Fibroblast of villous mesenchyme (primary cell): ENCODE data around the gene DLST.

DNA sequence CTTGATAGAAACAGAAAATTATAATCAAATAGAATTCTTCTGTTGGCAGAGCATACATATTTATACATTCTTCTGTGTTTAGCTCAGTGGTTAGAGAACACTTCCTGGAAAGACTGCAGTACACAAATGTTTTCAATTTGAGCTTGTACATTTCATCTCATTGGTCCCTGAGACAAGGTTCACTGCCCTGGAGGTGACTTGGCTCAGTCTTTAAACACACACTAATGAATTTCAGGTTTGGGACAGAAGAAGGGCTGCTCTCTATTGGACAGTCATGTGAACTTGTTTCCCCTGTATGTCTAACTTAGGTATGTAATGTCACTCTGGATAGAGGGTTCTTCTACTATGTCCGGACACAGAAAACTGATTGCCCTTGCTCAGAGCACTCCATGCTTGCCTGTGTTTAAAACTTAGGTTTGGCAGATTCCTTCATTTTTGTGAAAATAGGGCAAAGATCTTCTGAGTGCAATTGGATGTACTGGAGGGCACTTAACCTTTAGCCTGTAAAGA, 22.9 kb downstream of the PROX2 start:
- CAGE, long polyA plus RNA = no peak

DNA sequence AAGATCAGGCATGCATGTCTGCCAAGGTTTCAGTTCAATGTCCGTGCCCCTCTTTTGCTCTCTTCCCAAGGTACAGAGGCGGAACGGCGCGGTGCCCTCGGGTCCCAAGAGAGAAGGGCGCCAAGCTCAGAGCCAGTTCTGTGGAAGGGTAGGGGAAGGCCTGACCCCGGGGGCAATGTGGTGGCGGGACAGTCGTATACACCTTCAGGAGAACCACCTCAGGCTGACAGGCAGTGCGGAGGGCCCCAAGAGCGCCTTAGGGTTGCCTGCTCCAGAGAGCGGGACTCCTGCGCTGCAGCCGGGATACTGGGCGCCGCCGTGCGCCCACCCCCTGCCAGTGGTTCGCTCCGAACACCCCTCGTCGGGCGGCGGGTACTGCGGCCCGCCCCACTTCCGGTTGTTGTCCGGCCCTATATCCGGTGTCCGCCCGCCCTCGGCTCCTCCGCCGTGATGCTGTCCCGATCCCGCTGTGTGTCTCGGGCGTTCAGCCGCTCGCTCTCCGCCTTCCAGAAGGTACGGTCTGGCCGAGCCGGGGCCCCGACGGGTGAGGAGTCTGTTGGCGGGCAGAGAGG, at the start of gene DLST:
DLST (plus strand) TSS at position 413 of the 572 bp plus-strand sequence.
- CAGE, long polyA plus RNA = start-site peak on the plus strand centred at position 428 of the sequence, 36 bp wide, 531 and 720 reads in 2 replicates

DNA sequence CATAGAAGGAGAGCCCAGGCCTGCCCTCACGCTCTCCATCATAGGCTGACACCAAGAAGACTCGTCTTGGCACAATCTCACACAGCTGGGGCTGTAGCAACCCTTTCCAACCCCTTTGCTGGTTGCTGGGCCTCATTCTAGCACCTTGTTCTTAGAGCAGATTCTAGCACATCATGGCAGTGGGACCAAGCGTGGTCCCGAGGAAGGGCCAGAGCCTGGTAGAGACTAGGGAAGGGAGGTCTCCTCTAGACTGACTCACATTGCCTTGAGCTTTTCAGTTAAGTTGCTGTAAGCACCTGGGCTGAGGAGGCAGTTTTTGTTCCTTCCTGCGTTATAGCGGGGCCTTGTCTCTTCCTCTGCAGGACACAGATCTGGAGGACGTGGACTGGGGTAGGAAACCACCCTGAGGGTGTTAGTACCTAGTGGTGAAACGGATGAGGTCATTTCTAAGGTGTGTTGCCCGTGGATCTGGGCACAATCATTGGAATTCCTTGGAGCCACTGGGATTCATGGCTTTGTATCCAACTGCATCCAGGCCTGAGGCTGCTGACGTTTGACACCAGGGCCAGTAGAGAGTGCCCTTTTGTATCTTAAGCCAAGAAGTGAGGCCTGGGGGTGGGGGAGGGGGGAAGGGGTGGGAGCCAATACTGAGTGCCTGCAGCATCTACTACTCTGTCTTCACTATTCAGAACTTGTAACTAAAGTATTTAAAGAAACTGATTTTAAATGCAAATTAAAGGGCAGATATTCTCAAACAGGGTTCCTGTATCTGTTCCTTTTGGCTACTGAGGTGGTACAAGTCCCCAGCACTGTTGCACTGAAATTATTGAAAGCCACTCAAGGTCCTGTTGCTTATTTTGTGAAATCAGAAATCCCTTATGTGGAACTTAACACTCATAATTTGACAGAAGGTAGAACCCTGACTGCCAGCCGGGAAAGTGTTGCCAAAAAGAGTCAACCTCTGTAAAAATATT, 19.8 kb downstream of the RPS6KL1 start:
- CAGE, long polyA plus RNA = no peak

DNA sequence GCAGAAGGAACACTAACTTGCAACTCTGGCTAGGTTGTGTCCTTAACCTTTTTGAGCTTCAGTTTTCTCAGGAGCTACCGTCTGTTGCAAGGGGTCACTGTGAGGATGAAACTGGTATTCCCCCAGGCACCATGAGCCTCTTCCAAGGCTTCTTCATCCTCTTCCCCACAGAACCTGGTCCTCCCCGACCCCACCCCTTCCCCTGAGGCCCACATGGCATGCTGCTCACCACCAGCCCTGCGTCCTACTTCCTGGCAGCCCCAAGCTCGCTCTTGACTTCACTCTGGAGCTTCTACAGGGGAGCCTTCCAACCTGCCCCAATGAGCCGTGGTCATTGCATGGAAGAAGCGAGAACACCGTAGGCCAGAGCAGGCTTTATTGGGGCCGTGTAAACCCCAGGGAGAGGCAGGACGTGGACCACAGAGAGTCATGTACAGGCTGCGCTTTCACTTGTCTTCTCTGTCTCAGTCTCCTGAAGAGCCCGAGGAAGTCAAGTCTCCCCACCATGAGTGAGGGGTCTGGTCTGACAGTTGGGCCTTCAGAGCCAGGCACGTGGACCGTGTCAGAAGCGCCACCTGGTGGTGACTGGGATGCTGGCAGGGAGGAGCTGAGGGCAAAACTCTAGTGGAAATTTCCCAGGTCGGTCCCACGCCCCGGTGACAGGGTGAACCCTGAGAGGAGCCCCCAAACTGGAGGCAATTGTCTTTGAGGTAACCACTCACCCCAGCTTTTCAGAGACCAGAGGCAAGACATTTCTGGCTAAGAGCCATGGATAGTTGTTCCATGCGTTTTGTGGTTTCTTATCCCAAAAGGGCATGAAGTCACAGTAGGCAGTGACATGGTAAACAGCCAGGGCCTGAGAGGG, 17.5 kb downstream of the RPS6KL1 start:
- CAGE, long polyA plus RNA = no peak

DNA sequence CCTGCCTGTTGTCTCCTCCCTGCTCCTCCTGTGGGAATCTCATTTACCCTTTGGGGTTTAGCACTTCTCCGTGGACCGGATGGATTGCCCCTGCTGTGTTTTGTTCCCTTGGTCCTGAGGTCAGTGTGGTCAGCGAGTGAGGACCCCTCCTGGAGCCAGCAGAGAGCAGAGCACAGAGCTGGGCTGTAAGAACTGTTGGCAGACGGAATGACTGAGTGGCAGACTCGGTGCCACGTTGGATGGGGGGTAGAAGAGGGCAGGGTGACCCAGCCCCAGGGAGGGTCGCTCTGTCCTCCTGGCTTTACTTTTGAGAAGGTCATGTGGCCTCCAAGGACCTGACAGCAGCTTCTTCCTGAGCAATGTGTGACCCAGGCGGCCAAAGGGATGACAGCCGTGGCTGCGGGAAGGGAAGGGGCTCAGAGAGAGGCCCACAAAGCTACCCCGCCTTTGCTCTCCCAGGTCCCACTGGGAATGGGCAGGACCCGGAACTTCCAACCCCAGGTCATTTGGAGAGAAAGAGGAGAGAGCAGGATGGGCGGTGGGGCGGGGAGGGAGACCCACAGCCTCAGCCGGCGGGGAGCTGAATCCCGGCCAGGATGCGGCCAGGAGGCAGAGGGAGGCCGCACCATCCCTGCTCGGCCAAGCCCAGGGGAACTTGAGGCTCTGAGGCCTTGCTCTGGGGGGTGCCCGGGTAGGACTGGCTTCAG, 613 bp downstream of the RPS6KL1 start:
- CAGE, long polyA plus RNA = no peak

GRCh38 chr14:74964046-74964331, 8.6 kb upstream of the PGF start:
- CAGE, long polyA plus RNA = no peak

DNA sequence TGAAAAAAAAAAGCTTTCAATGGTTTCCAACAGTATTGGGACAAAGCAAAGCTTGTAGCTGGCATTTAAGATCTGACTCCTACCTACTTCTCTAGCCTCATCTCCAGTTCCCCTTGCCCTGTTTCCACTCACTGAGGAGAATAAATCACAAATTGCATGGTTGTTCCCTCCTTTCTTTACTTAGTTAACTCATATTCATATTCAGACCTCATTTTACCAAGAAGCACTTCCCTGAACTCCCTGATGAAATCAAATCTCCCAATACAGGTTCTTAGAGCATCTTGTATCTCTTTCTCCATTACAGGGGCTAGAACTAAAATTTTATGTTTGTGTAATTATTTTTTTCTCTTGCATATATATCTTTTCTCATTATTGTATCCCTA, 14.2 kb downstream of the MLH3 start:
- CAGE, long polyA plus RNA = no peak

DNA sequence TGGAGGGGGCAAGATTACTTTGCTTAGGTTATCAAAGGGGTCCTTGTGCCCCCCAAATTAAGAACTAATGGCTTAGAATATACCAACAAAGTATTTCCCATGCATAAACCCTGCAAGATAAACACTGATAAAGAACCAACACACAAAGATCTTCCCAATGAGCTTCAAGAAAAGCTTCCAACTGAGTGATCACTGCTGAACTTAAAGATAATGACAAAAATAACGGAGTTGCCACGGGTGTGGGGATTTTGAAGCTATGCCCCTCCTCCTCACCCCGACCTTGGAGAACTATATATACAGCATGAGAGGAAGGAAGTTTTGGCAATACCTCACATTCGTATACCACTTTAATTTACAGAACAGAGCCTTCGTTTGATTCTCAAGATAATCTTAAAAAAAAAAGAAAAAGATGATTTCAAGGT, 824 bp downstream of the NEK9 start:
- CAGE, long polyA plus RNA = no peak

DNA sequence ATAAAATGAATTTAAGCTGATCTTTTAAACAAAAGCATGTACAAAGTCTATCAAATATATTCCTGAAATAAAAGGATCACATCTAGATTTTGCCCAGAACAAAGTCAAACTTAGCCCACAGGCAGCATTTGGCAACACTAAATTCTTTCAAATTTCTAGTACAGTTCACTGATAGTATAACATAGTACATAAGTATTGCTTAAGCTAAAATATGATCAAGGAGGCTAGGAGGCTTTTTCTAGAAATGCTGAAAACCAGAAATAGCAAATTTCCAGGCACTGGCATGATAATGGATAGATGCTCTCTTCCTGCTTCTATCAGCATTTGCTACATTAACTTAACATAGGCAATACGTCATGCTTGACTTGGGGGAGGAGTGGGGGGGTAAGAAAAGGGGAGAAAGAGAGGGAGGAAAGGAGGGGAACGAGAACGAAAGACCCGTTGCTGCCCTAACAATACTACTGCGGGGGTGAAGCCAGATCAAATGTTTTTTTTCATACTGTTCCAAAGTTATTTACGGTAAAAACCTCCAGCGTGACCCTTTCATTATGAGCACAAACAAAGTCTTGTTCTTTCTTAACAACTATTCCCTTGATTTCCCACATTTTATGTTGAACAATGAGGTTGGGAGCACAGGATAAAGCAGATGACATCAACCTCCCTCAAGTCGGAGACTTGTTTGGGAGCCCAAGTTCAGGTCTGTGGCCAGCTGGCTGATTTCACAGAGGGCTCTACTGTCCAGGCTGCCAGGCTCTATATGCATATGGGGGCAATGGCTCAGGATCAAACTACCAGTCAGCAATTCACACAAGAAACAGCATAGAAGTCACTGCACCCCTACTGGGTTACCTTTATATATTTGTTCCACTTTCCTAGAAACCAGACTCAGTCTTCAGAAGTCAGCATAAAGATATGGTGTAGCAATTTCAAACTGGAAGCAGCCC, 10.5 kb downstream of the TMED10 start:
- CAGE, long polyA plus RNA = no peak

DNA sequence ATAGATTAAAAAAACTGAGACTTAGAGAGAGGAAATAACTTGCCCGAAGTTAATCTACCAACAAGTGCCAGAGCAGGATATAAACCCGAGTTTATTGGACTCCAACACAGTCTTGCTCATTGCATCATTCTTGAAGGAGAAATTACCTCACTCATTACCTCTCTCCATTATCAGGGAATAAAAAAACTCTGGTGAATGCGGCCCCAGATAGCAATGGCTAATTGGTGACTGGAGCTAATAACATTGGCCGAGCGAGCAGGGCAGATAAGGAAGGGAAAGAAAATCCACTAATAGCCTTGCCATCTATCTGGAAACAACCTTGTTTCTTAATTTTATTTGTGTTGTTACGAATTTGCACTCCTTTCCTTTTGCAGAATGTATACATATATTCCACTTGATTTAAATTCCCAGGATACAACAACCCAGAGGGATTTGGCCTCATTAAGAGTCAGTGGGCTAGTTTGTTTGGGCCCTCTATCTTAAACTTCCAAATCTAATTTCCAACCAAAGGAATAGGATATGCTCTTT, 24.8 kb upstream of the TMED10 start:
- CAGE, long polyA plus RNA = no peak

- CAGE, long polyA plus RNA = no peak
Observed at GRCh38 chr14:75340969-75341439, 62.4 kb downstream of the FOS start.

GRCh38 chr14:75380774-75381228, 47.0 kb upstream of the JDP2 start:
- CAGE, long polyA plus RNA = no peak

DNA sequence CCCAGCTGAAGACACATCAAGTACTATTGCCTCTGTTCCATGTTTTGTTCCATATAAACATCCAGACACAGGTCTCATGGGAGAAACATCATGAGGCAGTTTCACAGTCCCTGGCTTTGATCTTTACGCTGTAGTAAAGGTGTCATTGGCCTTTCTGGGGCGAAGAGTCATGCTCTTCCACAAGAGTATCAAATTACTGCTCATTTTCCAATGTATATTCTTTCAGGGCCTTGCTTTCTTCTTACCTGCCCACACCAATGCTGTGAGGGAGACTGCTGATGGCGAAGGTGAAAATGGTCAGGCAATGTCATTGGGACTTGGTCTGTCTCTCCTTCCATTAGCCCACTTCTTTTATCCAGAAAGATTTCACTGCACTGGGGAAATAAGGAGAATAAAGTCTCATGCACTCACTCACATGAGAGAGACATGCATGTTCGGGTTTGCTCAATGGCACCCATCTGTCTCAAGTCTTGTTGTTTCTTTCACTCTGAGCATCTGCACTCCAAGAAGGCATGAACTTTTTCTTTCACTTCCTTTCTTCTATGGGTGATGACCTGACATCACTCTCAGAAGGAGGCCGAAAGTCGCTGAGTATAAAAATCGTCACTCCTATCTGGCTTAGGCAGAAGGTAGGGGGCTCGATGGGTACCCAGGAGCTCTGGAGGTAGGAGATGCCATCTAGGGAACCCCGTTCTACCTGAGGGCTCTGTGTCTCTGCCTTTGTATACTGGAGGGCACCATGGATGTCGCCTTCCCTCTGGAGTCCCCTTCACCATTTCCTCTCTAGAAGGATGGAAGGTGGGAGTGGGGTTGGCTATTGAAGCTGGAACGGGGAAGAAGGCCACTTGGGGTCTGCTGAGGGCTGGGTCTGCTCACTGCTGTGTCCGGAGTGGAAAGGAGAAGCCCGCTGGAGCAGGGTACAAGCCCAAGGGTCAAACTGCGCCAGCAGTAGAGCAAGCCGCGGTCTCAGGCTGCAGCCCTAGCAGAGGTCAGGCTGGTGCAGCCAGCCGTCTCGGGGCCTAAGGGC, 1.2 kb upstream of the JDP2 start:
- CAGE, long polyA plus RNA = no peak

DNA sequence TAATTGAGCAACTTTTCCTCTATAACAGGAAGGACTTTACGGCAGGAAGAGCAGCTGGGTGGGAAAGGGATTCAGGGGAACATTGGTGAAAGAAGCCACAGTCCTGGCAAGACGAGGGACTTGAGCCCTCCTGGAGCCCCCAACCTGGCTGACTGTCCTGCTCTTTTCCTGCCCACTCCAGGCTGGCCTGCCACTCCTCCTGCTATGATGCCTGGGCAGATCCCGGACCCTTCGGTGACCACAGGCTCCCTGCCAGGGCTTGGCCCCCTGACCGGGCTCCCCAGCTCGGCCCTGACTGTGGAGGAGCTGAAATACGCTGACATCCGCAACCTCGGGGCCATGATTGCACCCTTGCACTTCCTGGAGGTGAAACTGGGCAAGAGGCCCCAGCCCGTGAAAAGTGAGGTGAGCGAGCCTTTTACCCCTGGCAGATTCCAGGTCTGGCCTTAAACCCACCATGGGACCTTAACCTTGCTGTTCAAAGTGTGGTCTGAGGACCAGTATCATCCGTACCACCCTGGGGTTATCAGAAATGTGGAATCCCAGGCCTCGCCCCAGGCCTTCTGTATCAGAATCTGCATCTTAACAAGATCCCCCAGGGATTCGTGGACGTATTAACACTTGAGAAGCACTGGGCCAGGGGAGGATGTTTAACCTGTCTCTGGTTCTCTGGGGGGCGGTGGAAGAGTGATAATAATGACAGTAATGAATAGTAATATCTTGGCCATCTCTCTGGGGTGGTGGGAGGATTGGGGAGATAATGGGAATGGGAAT, 10.1 kb downstream of the JDP2 start:
- CAGE, long polyA plus RNA = no peak

DNA sequence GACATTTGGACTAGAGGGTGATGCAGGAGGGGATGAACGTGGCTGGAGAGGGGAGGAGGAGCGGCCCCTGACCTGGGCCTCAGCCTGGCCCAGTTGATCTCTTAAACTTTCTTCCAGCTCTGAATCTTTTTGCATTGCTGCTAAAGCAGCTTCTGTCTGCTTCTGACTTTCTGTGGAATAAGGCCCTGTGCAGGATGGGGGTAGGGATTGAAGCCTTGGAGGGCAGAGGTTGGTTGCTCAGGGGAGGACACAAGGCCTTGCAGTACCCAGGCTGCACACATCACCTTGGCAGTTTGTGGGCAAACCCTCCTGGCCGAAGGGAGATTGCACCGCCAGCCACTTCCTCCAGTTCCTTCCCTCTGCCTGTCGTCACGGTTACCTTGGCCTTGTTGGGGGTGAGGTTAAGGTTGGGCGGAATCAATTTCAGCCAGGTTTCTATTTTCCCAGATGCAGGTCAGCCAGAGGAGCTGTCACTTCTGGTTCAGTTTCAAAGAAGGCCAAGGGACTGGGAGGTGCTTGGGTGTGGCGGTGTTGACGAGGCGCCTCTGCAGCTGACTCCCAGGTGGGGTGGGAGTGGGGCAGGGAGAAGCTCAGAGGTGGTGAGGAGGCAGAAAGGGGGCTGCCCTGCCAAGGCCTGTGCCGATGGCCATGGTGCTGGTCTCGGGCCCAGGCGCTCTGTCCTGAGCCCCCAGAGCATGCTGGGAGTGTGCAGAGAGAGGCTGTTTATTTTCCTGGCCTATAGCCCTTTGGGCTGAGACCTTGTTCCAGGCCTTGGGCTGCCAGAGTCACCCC, 31.3 kb downstream of the JDP2 start:
- CAGE, long polyA plus RNA = no peak

- CAGE, long polyA plus RNA = no peak
Observed at GRCh38 chr14:75461217-75461883, 33.5 kb downstream of the JDP2 start.

DNA sequence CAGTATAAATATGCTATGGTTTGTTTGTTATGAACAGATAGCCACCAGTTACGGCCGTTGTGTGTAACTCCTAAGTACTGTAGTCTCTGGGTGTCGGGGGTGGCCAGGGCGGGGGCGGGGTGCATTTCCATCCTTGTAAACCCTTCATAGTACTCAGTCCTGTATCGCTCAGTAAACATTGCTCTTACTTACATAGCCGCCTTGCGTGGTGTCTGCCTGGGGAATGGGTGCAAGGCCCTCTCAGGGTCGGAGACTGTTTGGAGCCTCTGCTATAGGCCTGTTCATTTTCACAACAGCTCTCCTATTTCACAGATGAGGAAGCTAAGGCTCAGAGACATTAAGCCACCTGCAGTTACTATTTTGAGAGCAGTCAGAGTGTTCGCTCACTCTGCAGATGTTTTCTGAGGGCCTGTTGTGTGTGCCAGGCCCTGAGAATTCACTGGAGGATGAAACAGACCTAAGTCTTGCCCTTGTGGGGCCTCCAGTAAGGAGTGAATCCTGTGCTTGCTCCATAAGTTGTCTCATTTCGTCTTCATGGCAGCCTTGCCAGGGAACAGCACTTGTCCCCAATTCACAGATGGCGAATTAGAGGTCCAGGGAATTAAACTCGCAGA, 42.5 kb downstream of the JDP2 start:
- CAGE, long polyA plus RNA = no peak

GRCh38 chr14:75831889-75832540, 149.8 kb downstream of the TGFB3 start:
- CAGE, long polyA plus RNA = no peak

- CAGE, long polyA plus RNA = no peak
Observed at GRCh38 chr14:76162209-76162728, 10.5 kb downstream of the GPATCH2L start.

GRCh38 chr14:76267732-76268109, 108.2 kb upstream of the ESRRB start:
- CAGE, long polyA plus RNA = no peak